Left ventricle myocardium (tissue), 1 donor: ENCODE measurements around the gene FXN.

- PRO-cap, result no peak
Observed at GRCh38 chr9:40601000-40601868, 527.2 kb downstream of the FOXD4L6 start.

GRCh38 chr9:40991498-40992181 is 136.8 kb downstream of the FOXD4L6 start:
- PRO-cap, result bidirectional peak, plus-strand start at chr9:40992261, minus-strand start at chr9:40992101

GRCh38 chr9:41663555-41663940 is 465.7 kb downstream of the CNTNAP3B start:
- PRO-cap, result no peak

DNA sequence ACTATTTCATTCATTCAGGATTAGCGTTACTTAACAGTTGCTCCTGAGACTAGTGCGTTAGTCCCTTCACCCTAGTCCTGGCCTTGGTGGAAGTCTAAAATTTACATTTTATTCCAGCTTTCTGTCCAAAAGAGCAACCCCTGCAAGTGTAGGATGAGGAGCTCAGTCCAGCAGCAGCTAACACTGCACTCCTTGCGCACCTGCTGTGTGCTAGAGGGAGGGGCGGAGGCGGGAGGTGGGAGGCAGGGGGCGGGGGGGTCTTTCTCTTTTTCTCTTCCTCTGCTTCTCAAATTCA is 609 bp upstream of the CNTNAP3B start:
- PRO-cap, result no peak

- PRO-cap, result no peak
Observed at GRCh38 chr9:42306614-42307099, 123.2 kb downstream of the SPATA31A6 start.

DNA sequence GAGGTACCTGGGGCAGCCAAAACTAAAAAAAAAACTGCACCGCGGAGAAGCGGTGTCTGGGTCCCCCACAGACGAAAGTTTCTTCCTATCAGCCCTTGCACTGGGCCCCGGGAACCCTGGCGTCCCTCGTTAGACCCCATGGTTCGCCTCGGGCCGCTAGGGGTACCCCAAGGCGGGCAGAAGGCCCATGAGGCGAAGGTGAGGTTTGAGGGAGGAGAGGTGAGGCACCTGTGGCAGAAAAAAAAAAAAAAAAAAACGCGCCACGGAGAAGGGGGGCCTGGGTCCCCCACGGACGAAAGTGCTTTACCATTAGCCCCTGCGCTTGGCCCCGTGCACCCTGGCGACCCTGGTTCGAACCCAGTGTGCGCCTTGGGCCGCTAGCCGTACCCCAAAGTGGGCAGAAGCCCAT is 1576.2 kb downstream of the FOXD4L5 start:
- PRO-cap, result no peak

GRCh38 chr9:64870292-64871087 is 414.5 kb downstream of the FOXD4L5 start:
- PRO-cap, result no peak

DNA sequence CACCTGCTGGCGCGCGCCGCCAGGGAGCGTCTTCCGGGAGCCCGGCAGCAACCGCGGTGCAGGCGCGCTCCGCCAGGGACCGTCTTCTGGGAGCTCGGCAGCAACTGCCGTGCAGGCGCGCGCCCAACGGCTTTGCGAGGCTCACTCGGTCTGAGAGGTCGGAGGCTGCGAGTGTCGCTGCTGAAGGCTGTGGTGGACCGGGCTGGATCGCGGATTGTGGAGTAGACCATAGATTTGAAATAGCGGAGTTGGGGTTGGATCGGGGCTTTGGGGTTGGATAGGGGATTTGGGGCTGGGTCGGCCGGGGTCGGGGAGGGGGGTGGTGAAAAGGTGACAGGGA is 274 bp downstream of the ANKRD20A1 start:
- PRO-cap, result unidirectional peak, plus-strand start at position 81 of the sequence

DNA sequence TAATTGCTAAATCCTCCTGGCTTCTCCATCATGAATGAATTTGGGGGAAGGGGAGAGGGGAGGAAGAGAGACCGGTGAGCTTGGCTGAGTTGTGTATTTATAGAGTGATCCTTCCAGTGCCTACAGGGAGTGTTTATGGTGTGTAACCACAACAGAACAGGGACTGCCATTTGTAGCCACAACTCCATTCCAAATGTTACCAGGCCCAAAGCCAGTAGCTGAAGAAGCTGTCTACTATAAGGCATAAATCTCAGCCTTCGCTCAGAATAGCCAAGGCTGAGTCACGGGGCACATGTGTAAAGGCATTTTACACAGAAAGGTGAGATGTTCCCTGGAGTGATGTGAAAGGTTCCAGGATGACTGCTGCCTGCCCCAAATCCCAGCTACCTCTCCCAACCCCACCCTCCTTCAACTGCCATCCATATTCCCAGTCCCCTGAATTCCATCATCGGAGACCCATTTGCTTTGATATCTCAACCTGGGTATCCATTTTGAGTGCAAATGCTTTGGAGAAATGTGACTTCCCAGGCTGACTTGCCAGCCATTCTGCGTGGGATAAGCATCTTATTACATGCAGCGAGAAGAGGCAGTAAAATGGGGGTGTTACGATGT is 2.4 kb downstream of the TMEM252 start:
- PRO-cap, result bidirectional peak, plus-strand start at position 264 of the sequence, minus-strand start at position 99 of the sequence

- PRO-cap, result no peak
Observed at GRCh38 chr9:68551071-68551683, 10.5 kb upstream of the TMEM252 start.

GRCh38 chr9:68640810-68641091 is 64.3 kb upstream of the PIP5K1B start:
- PRO-cap, result no peak

- PRO-cap, result no peak
Observed at GRCh38 chr9:68749317-68750099, 30.4 kb upstream of the PABIR1 start.

- PRO-cap, result no peak
Observed at GRCh38 chr9:68894303-68894769, 114.5 kb downstream of the PABIR1 start.

- PRO-cap, result unidirectional peak, plus-strand start at chr9:69035752; bidirectional peak, plus-strand start at chr9:69036028, minus-strand start at chr9:69036008
Observed at GRCh38 chr9:69035617-69036349, at the start of gene FXN. TSS of gene FXN (plus strand) at chr9:69035752.

- PRO-cap, result no peak
Observed at GRCh38 chr9:69178256-69179519, 4.6 kb downstream of the TJP2 start.

DNA sequence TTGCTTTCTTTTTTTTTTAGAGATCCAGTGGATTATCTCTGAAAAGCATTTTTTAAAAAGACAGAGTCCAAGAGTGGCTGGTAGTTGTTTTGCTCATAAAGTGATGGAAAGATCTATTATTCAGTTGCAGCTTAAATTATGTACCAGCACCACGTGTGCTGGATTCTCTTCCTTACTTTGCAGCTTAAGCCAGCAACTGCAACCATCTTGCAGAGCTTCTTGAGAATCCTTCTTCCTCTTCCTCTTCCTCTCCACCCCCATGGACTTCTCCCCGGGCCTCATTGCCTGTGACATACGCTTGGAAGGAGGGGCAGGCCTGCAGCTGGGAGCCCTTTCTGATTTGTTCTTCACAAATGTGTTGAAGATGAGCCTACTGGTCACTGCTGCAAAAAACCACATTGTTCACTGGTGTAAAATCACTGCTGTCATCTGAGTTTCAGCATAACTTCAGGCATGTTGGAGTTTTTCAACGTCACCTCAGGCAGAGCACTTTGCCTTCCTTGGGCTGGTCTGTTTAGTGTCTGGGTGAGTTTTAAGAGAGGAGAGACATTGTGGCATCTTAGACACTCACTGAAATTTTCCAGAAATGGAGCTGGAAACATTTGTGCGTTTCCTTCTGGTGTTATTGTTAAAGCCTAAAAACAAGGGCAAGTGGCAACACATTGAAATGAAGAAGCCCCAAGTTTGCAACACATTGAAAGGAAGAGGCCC is 7.8 kb downstream of the TJP2 start:
- PRO-cap, result no peak

- PRO-cap, result no peak
Observed at GRCh38 chr9:69632554-69633136, 39.5 kb downstream of the APBA1 start.

GRCh38 chr9:69653164-69653580 is 19.0 kb downstream of the APBA1 start:
- PRO-cap, result no peak

DNA sequence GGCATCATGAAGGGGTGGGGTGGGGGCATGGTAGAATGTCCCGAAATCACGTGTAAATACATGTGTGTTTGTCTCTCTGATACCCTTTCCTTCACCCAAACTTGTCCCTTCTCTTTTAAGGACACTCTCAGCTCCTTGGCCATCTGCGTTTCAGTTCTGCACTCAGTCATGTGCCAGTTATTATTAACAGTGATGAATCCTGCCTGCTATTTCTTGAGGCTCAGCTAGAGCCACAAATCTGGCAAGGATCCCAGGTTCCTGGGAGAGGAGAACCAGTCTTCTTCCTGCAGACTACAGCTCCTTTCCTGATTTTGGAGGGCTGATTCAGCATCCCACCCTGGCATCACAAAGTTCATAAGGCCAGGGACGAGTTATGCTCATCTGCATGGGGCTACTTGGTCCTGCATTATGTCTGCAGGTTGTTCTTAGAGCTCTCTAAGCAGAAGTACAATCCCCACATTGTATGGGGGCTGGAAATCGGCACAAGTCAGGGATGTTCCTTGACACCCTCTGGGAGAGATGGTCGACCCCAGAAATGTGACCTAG is 5.6 kb downstream of the MAMDC2 start:
- PRO-cap, result no peak

GRCh38 chr9:70079669-70080277 is 36.1 kb downstream of the MAMDC2 start:
- PRO-cap, result no peak